ENCODE measurements around a stretch of chr17.

DNA sequence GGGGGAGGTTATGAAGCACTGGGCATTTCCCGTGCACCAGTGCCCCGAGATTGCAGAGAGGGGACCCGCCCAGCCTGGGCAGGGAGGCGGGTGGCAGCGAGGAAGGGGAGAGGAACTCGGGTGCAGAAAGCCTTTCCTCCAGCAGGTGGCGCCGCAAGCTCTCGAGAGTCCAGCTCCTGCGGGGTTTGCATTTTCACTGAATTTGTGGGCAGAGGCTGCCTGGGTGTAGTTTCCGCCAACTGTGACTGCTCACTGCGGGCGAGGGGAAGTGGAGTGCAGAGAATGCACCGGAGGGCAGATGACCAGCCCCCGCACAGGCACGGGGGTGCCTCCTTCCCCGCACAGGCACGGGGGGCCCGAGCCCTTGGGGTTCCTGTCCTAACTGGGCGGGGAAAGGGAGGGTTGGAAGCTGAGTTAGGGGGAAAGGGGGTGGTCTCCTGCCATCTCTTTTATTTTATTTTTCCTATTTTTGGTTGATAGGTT lies 50.2 kb downstream of the SEPTIN9 start:
- PRO-cap, 3 experiments = no peak in any of the 3 experiments

DNA sequence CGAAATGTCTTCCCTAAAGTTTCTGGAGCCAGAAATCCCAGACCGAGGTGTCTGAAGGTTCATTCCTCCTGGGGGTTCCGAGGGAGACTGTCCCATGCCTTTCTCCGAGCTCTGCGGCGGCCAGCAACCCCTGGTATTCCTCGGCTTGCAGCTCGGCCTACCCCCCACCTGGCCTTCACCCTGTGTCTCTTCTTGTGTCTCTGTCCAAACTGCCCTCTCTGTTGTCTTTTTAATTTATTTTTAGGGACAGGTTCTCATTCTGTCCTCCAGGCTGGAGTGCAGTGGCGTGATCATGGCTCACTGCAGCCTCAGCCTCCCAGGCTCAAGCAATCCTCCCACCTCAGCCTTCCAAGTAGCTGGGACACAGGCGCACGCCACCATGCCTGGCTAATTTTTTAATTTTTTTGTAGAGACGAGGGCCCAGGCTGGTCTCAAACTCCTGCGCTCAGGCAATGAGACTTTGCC lies 71.2 kb downstream of the SEPTIN9 start:
- PRO-cap, 3 experiments = no peak in any of the 3 experiments

- PRO-cap, 3 experiments = no peak in any of the 3 experiments
Measured at GRCh38 chr17:77385721-77386820, 104.8 kb downstream of the SEPTIN9 start.

DNA sequence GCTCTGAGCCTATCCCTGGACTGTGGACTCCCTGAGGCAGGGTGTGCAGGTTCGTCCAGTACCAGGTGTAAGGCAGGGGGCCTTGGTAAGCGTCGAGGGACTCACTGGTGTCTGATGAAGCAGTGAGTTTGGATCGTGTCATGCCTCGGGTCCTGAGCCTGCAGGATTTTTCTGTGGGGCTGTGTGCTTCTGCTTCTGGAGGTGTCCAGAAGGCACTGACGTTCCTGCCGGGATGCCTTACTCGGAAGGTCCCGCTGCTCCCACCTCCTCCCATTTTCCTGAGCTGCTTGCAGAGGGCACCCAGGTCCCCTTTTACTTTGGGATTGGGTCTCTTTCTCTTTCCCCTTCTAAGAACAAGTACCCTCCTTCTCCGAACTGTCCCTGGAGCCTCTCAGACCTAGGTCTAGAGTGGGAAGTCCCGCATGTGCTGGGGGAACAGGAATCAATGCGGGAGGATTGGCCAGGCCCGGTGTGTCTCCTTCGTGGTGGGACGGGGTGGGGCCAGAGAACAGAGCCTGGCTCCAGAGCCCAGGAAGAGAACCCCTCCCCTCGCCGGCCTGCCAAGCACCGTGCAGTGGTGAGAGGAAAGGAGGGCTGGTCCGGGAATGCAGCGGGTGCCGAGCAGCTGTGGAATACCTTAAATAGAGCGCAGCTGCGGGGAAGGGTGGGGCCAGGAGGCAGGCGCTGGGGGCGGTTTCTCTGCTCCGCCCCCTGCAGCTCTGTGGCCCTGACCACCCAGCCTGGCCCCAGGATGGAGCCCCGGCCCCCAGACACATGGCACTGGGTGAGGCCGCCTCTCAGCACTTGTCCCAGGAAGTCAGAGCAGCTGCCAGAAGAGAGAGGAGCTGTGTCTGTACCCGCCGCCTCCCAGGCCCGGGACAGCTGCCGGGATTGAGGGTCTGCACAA lies 127.8 kb downstream of the SEPTIN9 start:
- PRO-cap, 3 experiments = no peak in any of the 3 experiments

DNA sequence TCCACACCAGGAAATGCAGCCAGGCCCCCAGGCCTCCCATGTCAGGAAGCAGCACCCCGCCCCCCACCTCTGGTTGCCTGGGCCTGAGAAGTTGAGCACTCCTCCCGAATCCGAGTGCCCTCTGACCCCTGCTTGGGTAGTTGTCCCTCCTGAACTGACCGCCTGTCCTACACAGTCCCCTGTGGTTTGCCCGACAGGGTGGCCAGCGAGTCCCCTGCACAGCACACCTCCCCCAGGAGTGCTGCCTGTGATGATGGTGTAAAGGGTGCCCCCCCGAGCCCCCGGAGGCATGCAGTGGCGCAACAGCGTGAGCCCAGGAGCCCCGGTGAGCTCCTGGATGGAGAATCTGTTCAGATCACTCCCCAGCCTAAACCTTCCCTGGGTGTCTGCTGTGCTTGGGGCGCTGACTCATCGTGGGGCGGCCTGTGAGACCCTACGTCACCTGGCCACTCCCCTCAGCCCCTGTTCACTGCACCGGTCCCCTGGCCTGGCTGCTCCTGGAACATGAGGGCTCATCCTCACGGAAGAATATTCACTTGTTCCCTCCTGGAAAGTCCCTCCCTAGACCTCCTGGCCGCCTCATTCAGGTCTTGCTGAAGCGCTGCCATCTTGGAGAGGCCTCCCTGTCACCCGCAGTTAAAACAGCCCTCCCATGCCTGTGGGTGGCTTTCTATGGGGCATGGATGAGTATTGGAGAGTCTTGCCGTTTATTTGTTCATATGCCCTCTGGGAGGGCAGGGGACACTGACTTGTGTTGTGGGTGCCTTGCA lies 145.0 kb downstream of the SEPTIN9 start:
- PRO-cap, 3 experiments = no peak in any of the 3 experiments

DNA sequence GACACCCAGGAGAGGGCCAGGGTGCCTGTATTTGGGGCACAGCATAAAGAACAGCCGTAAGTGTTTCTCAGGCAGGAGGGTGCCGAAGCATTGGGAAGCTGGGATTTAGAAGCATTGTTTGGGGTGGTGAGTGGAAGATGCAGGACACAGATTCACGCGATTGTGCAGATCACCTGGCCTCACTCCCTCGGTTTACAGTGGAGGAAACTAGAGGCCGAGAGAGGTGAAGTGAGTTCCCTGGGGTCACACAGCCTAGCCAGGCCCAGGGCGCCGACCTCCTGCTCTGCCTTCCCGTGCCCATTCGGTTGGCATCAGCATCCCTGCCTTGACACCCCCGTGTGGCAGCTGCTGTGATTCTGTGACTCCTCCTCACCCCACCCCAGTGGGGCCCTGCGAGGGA lies 155.5 kb downstream of the SEPTIN9 start:
- PRO-cap, 3 experiments = no peak in any of the 3 experiments

DNA sequence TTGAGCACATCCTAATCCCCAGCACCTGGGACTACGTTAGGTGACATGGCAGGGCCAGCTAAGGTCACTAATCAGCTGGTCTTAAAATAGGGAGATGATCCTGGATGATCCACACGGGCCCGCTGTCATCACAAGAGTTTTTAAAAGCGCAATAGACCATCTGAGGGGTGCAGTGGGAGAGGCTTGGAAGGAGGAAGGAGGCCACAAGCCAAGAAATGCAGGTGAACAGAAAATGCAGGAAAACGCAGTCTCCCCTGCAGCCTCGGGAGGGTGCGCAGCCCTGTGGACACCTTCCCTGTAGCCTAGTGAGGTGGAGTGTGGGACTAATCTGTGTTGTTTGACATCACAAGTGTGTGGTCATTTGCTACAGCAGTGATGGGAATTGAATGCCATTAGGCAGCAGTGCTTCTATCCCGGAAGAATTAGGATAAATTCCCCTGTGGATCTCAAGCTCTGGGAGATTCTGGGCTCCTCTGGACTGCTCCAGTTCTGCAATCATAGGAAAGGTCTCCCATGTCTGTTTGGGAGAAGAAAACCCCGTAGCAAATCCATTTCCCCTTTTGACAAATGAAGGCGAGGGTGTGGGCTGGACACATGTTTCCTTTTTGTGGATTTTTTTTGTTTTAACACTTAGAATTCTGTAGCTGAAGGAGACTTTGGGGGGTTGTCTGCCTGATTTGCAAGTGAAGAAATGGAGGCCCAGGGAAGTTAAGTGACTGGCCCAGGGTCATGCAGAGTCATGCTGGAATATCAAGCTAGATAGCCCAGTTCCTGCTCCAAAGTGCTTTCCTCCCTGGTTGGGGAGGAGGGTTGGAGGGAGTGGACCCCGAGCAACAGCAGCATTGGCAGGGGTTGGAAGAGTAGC lies 157.3 kb downstream of the SEPTIN9 start:
- PRO-cap, 3 experiments = no peak in any of the 3 experiments

- PRO-cap, 3 experiments = no peak in any of the 3 experiments
Measured at GRCh38 chr17:77455477-77456583, 174.5 kb downstream of the SEPTIN9 start.

DNA sequence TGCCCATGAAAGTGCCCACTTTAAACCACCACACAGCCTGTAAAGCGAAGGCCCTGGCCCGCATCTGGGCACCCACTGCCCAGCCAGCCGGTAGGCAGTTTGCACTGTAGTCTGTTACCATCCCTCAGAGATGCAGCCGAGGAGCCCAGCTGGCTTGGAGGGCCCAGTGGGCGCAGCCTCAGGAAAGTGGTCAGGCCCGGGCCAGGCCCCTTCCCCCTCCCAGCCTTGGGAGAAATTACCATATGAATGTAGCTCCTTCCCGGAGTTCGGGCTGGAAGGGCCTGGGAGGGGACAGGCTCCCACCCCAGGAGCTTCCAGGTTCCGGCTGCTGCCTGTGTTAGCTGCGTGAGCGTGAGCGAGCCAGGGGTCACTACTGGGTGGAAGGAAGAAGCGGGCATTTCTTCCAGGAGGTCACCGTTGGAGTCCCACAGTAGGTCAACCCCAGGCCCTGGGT lies 184.9 kb downstream of the SEPTIN9 start:
- PRO-cap, 3 experiments = no peak in any of the 3 experiments

DNA sequence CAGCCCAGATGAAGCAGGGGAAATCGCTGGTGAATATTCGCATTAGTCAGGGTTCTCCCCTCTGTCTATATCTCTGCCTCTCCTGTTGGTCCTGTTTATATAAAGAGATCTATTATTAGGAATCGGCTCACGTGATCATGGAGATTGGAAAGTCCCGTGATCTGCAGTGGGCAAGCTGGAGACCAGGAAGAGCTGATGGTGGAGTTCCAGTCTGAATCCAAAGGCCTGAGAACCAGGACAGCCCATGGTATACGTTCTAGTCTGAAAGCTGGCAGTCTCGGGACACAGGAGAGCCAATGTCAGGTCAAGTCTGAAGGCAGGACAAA lies 242.3 kb downstream of the SEPTIN9 start:
- PRO-cap, 3 experiments = no peak in any of the 3 experiments

GRCh38 chr17:77618072-77618666 lies 336.9 kb downstream of the SEPTIN9 start:
- PRO-cap, 3 experiments = no peak in any of the 3 experiments

- PRO-cap, 3 experiments = peak in 1 of 3 experiments; most common minus-strand start chr17:77738830 (in 1)
Measured at GRCh38 chr17:77738779-77739261, 219.7 kb upstream of the TNRC6C start.

DNA sequence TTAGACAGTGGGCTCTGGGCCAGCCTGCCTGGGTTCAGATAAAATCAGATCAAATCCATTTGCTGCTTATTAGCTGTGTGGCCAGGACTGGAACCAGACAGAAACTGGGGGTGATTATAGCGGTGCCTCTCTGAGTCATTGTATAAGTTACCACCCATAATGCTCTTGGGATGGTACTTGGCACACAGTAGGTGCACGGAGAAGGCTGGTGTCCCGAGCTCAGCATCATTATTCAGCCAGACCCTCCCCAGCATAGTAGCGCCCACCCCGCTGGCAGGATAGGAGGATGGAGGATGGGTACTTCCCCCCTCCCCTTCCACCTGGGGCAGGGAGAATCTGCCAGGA lies 77.7 kb upstream of the TNRC6C start:
- PRO-cap, 3 experiments = no peak in any of the 3 experiments

GRCh38 chr17:77884035-77884426 lies 74.5 kb upstream of the TNRC6C start:
- PRO-cap, 3 experiments = no peak in any of the 3 experiments

- PRO-cap, 3 experiments = no peak in any of the 3 experiments
Measured at GRCh38 chr17:77888333-77888720, 70.2 kb upstream of the TNRC6C start.

- PRO-cap, 3 experiments = peak in 3 of 3 experiments; most common minus-strand start chr17:77958442 (in 2)
Measured at GRCh38 chr17:77958352-77958548, 253 bp upstream of the TNRC6C start.

DNA sequence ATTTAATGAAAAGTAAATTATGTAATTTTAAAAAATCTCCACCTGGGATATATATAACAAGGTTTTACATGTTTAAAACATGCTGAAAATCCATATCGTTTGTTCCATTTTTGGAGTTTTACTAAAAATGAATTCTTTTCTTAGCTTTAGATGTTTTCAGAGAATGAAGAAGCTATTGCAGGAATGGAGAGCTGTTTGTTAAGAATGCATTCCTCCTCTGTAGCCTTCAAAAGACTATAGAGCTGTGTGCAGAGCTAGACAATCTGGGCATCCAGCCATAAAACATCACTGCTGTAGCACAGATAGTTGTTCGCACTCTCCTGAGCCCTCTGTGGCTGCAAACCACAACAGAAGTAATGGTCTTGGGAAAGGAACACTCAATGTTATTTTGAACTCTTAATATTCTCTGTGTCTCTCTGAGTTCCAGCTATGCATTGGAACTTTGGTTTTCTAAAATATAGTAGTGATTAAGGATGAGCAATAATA lies 4.9 kb downstream of the TNRC6C start:
- PRO-cap, 3 experiments = no peak in any of the 3 experiments

- PRO-cap, 3 experiments = no peak in any of the 3 experiments
Measured at GRCh38 chr17:77995708-77996068, 37.2 kb downstream of the TNRC6C start.

- PRO-cap, 3 experiments = no peak in any of the 3 experiments
Measured at GRCh38 chr17:78147210-78148096, 1.3 kb downstream of the C17orf99 start.

DNA sequence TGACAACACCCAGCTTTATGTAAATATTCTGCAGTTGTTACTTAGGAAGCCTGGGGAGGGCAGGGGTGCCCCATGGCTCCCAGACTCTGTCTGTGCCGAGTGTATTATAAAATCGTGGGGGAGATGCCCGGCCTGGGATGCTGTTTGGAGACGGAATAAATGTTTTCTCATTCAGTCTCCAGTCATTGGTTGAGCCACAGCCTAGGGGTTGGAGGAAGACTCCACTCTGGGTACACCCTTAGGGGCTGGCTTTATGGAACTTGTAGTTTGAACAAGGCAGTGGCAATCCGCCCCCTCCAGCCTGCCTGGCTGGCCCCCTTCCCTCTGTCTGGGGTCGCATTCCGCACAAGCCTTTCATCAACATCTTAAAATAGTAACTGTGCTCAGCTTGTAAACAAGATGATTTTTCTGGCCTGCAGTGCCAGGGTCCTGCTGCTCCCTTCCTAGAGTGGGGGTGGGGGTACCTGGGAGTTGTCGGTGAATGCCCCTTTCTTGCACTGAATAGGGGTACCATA lies 4.2 kb downstream of the SYNGR2 start:
- PRO-cap, 3 experiments = no peak in any of the 3 experiments